MCF 10A (cell line): ENCODE data around the gene DLL4.

GRCh38 chr15:40464984-40465664 lies 5.7 kb upstream of the CHST14 start:
- PRO-cap, result no peak
- RRBS, result no CpG with 5 or more reads among the region's 5 CpGs

DNA sequence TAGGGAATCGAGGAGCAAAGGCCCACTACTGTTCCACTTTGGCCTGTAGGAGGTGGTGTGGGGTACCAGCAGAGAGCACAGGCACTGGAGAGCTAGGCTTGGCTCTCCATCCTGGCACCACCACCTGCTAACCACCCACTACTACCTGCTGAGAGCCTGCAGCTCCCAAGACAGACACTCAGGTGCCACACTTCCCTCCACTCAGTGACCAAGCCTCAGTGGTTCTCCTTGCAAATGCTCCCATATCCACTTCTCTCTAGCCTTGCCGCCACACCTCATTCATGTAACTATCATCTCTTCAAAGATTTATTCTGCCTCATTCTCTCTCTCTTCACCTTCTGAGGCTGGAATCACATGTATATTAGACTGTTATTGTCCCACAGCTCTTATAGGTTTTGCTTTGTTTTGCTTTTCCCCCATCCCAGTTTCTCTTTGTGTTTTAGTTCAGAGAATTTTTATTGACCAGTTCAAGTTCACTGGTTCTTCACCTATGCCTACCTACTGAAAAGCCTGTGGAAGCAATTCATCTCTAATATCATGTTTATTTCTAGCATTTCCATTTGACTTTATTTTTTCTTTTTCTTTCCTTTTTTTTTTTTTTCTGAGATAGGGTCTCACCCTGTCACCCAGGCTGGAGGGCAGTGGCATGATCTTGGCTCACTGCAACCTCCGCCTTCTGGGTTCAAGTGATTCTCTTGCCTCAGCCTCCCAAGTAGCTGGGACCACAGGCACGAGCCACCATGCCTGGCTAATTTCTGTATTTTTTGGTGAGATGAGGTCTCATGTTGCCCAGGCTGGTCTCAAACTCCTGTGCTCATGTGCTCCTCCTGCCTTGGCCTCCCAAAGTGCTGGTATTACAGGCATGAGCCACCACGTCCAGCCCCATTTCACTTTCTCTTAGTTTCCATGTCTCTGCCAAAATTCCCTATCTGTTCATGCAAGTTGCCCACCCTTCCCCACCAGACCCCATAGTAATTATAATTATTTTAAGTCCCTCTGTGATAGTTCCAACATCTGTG lies 18.9 kb downstream of the CCDC32 start:
- PRO-cap, result no peak
- RRBS, result no CpG with 5 or more reads among the region's 5 CpGs

GRCh38 chr15:40649932-40650428 lies 45.0 kb upstream of the RAD51 start:
- PRO-cap, result no peak
- RRBS, result no CpG with 5 or more reads among the region's 1 CpG

DNA sequence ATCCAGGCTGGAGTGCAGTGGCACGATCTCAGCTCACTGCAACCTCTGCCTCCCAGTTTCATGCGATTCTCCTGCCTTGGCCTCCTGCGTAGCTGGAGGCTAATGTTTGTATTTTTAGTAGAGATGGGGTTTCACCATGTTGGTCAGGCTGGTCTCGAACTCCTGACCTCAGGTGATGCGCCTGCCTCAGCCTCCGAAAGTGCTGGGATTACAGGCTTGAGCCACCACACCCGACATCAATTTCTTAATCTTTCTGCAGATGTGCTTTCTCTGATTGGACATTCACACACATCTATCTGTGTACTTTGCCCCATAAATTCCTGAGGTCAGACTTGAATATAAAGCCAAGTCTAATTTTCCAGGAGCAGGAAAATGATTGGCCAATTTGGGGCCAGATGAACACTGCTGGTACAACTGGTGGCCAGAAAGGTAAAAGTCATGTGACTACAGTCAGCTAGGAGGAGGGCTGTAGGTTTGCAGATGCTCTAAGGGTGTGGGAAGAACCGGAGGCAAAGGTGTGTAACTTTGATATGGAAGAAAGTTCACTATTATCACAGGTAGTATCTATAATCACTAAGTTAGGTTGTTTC lies 3.3 kb upstream of the RAD51 start:
- PRO-cap, result no peak
- RRBS, result no CpG with 5 or more reads among the region's 8 CpGs

DNA sequence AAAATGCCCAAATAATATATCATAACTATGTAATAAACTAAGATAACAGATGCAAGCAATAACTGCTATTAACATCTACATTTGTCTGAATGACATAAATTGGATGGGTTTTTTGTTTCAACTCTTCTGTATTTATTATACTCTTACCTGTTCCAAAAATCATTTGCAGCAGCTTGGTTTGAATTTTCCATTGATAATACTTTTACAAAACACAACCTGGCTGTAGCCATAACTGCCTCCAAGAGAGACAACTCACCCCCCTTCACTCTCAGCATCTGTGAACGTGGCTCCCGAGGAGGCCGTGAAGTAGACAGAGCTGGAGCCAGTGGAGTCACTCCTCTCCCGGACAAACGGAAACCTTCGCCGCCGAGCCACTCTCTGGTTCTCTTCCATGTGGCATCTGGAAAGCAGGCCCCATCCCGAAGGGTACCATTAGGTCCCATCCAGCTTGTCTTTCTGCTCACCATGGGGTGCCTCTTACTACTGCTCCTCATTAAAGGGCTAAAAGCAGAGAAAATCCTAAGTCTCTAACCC lies 3.8 kb downstream of the RMDN3 start:
- PRO-cap, result no peak
- RRBS, result no CpG with 5 or more reads among the region's 9 CpGs

GRCh38 chr15:40872309-40873377 lies 1.4 kb downstream of the RHOV start:
- PRO-cap, result no peak
- RRBS, result no CpG with 5 or more reads among the region's 26 CpGs

DNA sequence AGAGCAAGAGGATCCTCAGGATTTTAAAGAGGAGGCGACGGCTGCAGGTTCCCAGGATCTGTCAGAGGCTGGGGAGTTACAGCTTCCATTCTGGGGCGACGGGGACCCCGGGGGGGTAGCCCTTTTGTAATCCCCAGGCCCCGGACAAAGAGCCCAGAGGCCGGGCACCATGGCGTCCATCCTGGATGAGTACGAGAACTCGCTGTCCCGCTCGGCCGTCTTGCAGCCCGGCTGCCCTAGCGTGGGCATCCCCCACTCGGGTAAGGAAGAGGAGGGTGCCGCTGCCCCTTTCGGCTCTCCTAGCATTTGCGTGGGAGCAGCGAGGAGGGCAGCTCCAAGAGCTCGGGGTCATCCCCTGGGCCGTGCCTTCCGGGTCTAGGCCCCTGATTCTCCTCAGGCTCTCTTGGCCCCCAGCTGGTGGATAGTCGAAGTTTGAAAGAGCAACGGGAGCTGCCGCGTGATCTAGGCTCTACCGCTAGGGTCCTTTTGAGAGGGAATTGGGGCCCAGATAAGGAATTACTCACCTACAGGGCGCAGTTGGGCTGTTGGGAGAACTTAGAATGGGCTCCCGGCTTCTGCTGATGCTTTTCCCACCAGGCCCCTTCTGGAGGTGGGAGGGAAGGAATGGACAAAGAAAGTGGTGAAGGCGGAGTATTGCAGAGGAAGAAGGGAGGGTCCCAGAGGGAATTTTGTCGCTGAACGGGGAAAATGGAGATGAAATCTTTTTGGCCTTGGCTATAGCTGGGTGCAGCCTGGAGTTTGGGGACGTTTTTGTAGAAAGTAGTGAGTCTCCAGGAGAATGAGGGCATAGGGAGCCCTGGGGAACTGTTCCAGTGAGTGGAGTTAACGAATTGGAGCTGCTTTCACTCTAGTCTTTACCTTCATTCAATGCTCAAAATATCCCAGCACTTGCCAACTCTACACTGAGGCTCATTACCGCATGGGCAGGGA lies 625 bp downstream of the VPS18 start:
- PRO-cap, result bidirectional peak, plus-strand start at position 536 of the sequence, minus-strand start at position 377 of the sequence
- RRBS, result 7% methylated on average over 9 of the region's 36 CpGs

DNA sequence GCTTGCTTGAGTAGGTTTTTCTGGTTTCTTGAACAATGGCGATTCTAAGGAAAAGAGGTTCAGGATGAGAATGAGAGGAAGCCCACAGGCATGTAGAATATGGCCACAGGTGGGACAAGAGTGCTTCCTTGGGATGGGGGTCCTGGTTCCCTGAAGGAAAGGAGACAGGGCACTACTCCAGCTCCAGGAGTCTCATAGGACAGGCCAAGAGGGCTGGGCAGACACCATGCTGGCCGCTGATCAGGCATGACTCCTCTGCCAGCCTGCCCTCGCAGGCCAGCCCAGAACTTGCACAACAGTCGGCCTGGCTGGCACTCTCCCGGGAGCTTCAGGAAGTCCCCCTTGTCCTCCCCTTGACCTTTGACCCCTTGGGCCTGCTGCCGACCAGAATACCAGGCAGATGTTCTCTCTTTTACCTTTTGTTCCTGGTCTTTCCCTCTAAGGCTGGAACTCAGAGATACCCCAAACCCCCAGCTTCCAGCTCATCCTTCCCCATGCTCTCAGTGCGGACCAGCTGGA lies 15.4 kb downstream of the VPS18 start:
- PRO-cap, result no peak
- RRBS, result no CpG with 5 or more reads among the region's 7 CpGs

DNA sequence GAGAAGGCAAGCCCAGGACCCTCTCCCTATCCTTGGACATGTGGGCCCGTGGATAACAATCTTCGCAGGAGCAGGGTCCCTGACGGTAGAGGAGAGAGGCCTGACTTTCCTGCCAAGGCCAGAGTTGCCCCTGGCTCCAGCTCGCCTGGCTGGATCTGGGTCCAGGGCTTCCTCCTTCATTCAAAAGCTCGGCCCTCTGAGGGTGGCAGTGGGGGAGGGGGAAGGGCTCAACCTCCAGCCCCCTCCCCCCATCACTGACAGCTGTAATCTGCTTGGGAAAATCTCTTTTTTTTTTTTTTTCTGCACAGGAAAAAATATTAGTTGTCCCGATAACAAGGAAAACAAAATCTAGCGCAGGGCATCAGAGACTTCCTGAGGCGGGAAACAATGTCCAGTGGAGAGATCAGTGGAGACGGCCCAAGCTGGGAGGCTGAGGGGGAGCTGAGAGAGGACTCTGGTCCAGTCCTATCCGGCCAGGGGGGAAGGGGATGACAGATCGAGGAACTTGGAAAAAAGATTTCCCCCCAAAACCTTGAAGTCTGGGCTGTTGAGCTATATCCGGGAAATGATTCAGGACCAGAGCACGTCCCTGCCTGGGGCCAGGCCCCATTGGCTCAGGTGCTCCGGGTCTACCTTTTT lies 14.1 kb upstream of the DLL4 start:
- PRO-cap, result no peak
- RRBS, result 17% methylated on average over 5 of the region's 14 CpGs

- PRO-cap, result no peak
- RRBS, result no CpG with 5 or more reads among the region's 16 CpGs
Observed at GRCh38 chr15:40928515-40928766, 699 bp upstream of the DLL4 start.

DNA sequence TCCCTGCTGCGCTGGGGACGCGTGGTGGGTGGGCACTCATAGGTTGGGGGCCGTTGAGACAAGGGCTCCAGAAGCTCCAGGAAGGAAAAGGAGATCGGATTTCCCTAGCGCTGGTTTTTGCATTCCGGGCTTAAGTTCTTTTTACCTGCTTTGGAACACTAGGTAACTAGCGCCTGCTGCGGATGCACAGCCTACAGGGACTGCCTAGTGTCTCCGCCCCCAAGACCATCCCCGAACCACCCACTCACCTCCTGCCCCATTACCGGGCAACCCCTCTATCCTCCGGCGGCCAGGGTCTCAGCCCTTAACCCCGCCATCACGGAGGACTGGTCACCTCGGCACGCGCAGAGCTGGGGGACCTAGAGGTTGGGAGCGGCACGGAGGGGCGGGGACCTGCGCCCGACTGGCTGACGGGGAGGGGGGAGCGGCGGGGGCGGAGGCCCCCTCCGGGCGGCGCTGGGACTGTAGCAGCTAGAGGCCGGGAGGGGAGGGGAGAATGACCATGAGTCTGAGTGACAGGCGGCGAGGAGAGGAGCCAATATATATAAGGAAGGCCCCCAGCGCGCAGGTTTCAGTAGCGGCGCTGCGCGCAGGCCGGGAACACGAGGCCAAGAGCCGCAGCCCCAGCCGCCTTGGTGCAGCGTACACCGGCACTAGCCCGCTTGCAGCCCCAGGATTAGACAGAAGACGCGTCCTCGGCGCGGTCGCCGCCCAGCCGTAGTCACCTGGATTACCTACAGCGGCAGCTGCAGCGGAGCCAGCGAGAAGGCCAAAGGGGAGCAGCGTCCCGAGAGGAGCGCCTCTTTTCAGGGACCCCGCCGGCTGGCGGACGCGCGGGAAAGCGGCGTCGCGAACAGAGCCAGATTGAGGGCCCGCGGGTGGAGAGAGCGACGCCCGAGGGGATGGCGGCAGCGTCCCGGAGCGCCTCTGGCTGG lies at the start of gene DLL4:
Gene DLL4, plus strand, starts transcription at position 574 of the 935 bp plus-strand sequence.
- PRO-cap, result bidirectional peak, plus-strand start at position 574 of the sequence, minus-strand start at position 368 of the sequence
- RRBS, result 2% methylated on average over 25 of the region's 80 CpGs

DNA sequence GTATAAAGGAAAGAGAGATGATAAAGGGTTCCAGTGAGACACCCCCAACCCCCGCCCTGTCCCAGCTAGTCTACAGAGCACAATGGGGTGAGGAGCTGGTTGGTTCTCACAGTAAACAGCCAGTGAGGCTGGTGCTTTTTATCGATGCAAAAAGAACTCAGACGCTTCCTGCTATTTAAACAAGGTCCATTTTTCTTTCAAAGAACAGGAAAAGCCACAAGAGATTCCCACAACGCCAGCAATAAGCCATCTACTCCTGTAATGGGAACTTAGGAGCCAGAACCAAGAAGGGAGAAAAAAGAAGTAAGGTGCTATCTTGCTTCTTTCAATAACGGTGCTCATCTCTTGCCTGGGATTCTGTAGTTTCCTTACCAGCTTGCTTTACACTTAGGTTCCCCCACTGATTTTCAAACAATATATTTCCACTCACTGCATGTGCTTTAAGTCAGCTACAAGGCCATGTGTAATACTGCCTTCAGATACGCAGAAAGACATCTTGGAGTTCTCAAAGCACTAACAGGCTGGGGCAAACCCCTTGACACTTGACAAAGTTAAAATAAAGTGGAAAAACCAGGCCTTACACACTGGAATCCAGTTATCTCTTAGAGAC lies 66.1 kb downstream of the CHAC1 start:
- PRO-cap, result no peak
- RRBS, result no CpG with 5 or more reads among the region's 6 CpGs

DNA sequence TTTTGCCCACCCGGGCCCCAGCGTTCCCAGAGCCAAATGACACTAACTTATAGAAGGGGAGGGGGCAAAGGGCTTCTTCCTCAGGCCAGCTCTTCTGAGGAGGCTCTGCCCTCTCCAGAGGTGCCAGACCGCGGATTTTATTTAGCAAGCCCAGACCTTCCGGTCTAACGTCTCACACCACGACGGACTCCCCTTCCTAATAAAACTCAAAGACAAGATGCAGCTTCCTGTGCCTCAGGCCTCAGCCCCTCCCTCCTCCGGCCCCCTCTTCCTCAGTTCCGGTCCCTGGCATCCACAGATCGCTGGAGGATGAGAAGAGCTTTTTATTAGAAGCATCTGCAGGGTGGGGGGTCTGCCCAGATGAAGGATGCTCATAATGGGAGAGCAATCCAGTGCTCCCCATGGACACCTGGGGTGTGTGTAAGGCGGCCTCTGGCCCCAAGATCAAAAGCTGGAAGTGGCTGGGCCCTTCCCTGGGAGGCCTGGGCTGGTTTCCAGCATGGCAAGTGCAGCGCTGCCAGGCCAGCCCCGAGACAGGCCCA lies 9.7 kb downstream of the ITPKA start:
- PRO-cap, result no peak
- RRBS, result 52% methylated on average over 6 of the region's 14 CpGs

DNA sequence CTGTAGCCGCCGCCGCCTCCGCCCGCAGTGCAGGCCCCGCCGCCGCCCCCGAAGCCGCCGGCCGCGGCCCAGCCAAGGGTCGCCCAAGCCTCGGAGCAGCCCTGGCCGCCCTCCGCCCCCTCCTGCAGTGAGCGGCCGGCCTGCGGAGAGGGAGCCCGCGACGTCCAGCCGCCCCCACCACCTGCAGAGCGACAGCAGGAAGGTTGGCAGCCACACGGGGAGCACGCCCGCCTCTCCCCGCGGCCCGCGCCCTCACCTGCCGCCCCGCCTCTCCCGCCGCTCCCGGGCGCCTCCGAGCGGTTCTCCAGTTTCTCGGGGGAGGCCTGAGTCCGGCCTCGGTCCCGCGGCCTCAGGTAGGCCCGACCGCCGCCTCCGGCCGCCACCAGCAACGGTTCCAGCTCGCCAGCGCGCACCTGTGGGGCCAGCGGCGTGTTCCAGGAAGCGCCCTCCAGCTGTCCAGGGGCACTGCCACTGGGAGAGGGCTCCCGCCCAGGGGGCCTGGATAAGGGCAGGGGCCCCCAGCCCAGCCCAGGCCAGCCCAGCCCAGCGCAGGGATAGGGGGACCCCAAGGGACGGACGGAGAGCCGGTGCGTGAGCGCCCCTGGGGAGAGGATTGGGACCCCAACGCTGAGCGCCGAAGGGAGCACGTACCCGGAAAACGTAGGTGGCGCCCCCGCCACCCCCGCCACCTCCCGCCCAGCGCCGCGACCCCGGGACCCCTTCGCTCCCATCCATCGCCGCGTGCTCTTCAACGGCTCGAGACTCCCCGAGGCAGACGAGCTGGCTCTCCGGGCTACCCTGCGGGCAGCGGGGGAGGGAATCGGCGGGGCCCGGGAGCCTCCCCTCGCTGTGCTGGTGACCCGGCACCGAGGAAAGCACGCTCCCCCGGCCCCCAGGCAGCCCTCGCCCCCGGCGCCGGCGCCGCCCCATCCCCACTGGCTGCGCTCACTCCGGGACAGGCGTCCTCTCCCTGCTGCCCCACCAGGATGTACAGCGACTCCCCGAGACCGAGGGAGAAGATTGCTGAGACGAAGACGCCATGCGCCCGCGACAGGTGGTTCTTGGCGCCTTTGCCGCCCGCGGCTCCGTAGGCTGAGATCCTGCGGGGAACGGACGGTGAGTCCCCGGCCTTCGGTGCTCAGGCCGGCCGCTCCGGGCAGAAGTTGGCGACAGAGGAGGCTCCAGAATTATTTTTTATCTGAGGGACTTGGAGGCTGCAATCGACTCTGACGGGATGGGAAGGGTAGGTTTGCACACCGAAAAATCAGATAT lies 2.0 kb downstream of the LTK start:
- PRO-cap, result no peak
- RRBS, result 65% methylated on average over 36 of the region's 131 CpGs

GRCh38 chr15:41584643-41585104 lies 25.7 kb downstream of the TYRO3 start:
- PRO-cap, result no peak
- RRBS, result no CpG with 5 or more reads among the region's 7 CpGs

GRCh38 chr15:41621741-41622249 lies 62.8 kb downstream of the TYRO3 start:
- PRO-cap, result bidirectional peak, plus-strand start at chr15:41621782, minus-strand start at chr15:41621675; bidirectional peak, plus-strand start at chr15:41622142, minus-strand start at chr15:41621942
- RRBS, result no CpG with 5 or more reads among the region's 46 CpGs

GRCh38 chr15:41765755-41766991 lies 8.1 kb upstream of the MAPKBP1 start:
- PRO-cap, result no peak
- RRBS, result no CpG with 5 or more reads among the region's 10 CpGs

DNA sequence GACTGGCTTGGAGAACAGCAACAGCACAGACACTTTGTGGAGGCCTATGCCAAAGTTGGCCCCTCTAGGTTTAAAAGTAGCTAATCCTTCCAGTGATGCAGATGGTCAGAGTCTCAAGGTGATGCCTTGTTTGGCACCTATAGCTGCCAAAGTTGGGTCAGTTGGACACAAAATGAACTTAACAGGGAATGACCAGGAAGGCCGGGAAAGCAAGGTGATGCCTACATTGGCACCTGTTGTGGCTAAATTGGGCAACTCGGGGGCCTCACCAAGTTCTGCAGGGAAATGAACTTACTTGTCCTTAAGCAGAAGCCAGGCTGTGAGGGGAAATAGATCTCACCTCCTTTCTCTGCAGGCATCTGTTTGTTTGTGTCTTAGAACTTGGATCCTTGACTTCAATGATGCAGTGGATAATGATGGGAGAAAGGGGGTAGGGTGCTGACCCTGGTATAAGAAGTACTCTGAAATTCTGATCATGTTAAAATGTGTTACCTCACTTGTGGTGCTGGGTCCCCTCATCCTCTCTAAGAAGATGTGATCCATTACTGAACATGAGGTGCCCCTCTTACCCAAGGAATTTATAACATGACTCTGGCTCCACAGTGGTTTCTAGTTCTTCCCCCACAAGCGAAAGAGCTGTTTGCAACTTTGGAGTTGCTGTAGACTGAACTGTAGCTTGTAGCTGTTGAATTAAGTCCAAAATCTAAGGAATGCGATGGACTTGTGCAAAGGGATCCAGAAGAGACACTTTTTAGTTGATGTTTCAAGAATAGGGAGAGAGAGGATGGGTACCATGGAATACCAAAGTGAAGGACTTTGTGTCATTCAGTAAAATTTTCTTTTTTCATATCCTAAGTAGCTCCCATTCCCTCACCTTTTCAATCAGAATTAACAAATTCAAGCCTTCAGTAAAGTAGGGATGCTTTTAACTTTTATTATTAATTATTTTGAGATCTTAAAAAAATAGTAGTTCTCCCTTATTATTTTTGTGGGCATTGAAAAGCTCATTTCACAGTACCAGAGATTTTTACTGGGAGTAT lies 7.0 kb upstream of the MAPKBP1 start:
- PRO-cap, result no peak
- RRBS, result no CpG with 5 or more reads among the region's 4 CpGs

DNA sequence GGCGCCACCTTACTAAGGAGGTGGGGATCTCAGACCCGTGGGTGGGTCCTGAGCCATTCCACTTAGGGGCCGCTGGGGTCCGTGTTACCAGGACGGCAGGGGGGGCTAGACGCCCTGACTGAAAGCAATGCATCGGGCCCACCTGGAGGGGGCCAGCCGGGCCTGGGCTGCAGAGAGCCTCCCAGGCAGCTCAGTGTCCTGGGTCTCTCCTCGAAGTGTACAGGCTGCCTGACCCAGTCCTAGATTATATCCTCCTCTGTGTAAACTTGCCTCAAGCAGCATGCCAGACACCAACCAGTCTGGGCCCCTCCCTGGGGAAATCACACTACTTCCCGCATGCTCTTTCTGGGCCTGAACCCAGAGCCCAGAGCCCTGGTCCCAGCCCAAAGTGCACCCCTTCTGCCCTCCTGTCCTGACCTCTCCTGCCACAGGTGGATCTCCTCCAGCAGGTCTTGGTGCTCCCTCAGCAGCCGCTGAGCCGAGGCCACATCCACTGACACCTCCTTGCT lies 15.9 kb downstream of the SPTBN5 start:
- PRO-cap, result no peak
- RRBS, result no CpG with 5 or more reads among the region's 12 CpGs

DNA sequence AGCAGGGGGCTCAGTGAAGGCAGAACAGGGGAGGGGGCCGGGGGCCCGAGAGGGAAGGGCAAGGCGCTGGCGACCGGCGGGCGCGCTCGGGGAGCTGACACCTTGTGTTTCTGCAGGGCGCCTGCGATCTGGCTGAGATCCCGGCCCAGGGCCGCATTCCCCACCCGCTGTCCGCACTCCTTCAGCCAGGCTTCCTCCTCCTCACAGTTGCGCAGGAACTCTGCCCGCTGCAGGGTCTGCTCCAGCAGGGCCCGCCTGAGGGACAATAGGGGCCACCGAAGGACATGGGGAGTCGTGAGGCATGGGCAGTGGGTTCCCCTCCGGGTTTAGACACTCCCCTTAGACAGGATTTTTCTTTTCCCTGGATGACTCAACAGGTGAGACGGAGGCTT lies 11.4 kb downstream of the SPTBN5 start:
- PRO-cap, result no peak
- RRBS, result 87% methylated on average over 12 of the region's 22 CpGs